Measurements from ENCODE around the genes PPIB, MTFMT and PDCD7.

DNA sequence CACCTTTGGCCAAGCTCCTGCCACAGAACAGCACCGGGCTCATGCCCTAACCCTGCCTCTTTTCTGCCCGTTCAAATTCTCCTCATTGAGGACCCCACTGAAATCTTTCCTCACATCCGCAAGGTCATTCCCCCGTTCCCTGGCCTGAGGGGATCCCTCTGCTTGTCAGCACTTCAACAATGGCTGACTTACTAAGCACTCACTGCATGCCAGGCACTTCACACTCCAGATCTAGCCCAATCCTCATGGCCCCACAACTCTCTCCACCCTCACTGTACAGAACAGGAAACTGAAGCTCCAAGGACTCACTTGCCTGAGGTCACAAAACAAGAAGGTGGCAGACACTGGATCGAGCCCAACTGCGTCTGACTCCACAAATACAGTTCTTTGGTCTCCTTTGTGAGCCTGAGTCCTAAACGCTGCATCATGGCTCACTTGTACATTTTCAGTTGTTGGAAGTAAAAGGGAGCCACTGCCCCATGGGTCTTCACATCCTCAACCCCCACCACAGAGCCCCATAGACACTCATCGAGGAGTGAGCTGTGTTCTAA is 4.0 kb downstream of the PPIB start:
- PRO-cap = no peak
- RAMPAGE, long total RNA, 3 experiments = no peak in any of the 3 experiments

GRCh38 chr15:64162456-64163637 is at the start of gene PPIB:
Gene PPIB (minus strand): TSS chr15:64163022.
- PRO-cap = bidirectional peak, plus-strand start at chr15:64163397, minus-strand start at chr15:64163019
- RAMPAGE, long total RNA, 3 experiments = start-site peak on the minus strand in 3 of 3 experiments, at chr15:64162971-64163028 at its widest, 408 to 802 reads per replicate

DNA sequence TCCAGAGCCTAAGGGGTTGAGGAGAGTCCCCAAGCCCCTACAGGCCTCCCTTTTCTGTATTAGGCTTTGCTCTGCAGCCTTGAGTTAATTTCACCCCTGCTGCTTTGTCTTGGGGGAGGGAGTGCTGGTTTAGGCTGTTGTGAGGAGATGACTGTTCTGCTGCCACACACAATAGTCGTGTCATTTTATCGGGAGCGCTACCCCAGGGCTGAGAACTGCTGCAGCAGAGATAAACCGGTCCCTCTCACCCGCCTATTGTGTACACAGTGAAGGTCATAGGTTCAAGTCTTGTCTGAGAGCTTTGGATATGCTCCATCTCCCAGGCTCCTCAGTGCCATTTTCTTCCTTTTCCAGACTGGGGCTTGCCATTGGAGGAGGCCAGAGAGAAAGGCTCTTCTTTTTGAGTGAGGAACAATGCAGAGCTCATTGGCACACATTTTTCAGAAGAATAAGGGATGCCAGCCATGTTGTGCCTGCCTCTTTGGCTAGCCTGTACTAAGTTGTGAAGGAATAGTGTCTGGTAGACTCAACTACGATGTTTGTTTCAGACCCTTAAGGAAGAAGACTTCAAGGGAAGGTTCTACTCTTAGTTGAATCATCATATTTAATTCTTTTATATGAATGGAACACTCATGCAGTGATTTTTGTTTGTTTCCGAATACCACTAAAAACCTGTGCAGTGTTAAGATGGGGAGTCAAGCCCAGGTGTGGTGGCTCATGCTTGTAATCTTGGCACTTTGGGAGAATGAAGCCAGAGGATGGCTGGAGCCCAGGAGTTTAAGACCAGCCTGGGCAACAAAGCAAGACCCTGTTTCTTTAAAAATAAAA is 1.6 kb downstream of the ZNF609 start:
- PRO-cap = no peak
- RAMPAGE, long total RNA, 3 experiments = no peak in any of the 3 experiments

GRCh38 chr15:64681619-64682121 is 93.7 kb downstream of the RBPMS2 start:
- PRO-cap = no peak
- RAMPAGE, long total RNA, 3 experiments = no peak in any of the 3 experiments

- PRO-cap = no peak
- RAMPAGE, long total RNA, 3 experiments = no peak in any of the 3 experiments
Measured at GRCh38 chr15:64694680-64695354, 80.6 kb downstream of the RBPMS2 start.

GRCh38 chr15:64755524-64755928 is 19.9 kb downstream of the RBPMS2 start:
- PRO-cap = no peak
- RAMPAGE, long total RNA, 3 experiments = no peak in any of the 3 experiments

DNA sequence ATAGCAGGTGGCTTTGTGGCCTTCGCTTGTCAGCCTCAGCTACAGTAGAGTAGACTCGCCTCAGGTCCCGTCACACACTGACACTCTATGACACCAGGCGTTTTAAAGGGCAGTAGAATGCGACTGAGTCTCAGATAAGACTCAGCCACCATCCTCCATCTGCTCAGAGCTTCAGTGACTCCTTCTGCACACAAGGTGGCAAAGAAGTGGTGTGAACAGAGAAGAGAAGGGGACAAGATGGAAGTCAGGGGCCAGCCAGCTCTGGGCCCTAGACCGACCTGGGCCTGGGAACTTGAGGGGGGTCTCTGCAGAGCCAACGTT is 12.8 kb downstream of the RBPMS2 start:
- PRO-cap = no peak
- RAMPAGE, long total RNA, 3 experiments = no peak in any of the 3 experiments

DNA sequence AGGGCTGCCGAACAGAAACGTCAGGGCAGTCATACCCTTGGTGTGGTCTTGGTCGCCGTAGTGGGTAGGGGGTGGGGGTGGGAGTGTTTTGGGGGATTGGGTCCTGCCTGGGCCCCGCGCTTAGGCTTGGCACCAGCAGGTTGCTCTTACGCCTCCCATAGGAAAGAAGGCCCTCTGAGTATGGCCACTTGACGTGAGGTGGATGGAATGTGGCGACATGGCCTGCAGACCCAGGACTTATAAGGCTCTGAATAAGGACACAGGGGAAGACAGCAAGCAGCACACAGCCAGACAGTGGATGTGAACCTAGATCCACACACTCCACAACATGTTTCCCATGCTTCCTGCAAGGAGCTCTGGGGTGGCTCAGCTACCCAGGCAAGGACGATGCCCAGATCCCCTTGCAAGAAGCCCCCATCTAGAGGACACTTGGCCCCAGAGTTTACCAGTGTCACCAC is 12.4 kb downstream of the RBPMS2 start:
- PRO-cap = unidirectional peak, plus-strand start at position 290 of the sequence
- RAMPAGE, long total RNA, 3 experiments = no peak in any of the 3 experiments

GRCh38 chr15:64774567-64775157 is 727 bp downstream of the RBPMS2 start:
- PRO-cap = no peak
- RAMPAGE, long total RNA, 3 experiments = no peak in any of the 3 experiments

- PRO-cap = bidirectional peak, plus-strand start at chr15:64873260, minus-strand start at chr15:64873131
- RAMPAGE, long total RNA, 3 experiments = no peak in any of the 3 experiments
Measured at GRCh38 chr15:64872969-64873489, 31.3 kb downstream of the PLEKHO2 start.

DNA sequence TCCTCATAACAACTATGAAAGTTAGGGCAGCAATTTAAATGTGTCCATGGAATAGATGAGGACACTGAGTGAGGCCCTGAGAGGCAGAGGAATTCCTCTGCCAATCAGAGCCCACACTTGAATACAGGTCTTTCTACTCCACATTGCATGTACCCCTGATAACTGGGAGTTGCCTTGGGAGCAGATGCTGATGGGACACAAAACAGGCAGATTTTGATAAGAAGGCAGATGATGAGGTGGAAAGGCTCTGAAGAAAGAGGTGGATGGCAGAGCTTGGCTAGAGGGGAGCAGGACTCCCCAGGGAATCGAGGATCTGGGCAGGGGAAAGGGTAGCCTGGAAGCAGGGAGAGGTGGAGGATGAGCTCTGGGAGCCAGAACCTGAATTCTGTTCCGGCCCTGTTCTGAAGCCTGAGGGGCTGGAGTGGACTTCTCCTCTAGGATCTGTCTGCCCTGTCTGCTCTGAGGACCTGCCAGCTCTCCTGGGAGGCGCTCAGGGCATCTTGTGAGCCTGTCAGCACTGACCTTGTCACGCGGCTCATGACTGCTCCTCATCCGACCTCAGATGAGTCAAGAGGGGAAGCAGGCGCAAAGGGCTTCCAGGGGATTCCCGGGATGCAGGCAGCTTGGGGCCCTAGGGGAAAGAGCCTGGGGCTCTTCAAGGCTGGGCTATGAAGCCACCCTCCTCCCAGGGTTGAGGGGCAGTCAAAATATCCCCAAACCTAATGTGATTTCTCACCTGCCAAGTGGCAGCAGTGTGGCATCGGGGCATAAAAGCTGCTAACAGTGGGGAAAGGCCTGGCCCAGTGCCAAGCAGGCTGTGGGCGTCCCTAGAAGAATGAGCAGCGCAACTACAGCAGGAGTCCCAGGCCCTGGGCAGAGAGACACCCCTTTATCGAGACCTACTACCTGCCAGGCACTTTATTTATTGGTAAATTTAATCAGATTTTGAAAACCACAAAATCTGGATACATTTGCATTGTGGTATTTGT is 27.8 kb upstream of the ANKDD1A start:
- PRO-cap = unidirectional peak, minus-strand start at position 443 of the sequence
- RAMPAGE, long total RNA, 3 experiments = no peak in any of the 3 experiments

DNA sequence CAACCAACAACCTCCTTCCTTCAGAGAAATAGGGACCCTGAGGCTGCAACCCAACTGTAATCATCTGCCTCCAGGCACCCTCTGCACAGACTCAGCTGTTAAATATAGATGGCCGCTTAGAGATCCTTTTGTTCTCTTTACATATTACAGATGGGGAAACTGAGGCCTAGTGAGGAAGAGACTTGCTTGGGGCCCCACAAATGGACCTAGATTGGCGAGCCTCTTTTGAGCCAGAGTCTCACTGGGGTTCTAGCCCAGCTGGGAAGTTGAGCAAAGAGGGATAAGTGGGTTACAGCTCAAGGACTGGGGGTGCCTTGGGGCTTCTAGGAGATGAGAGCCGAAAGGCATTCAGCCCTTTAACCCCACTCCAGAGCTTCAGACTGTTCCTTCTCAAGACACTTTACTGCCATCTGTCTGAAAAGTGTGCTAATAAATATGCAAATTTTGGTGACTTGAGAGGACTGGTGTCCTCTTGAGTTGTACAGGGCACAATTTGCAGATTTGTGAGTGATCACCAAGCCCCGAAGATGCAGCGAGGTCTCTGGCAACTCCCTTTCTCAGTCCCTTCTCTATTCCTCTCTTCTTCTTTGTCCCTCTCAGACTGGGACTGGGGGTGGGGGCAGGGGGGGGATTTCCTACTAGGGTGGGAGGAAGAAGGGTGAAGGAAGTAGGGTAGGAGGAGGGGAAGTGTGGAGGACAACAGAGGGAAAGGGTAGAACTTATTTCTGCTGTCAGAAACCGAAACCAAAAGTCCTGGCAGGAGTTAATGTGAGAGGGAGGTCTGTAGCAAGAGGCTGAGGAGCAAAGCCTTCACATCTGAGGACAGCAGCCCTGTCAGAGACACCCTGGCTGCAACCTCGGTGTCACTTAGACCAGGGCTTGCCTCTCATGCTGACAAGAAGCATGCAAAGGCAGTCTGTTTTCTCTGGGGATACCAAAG is 16.3 kb upstream of the ANKDD1A start:
- PRO-cap = no peak
- RAMPAGE, long total RNA, 3 experiments = no peak in any of the 3 experiments

- PRO-cap = bidirectional peak, plus-strand start at chr15:65029708, minus-strand start at chr15:65029639
- RAMPAGE, long total RNA, 3 experiments = start-site peak on the minus strand in 3 of 3 experiments, at chr15:65029587-65029633 at its widest, 52 to 269 reads per replicate
Measured at GRCh38 chr15:65028757-65029803, at the start of gene MTFMT. Gene MTFMT (minus strand): TSS chr15:65029639.

- PRO-cap = no peak
- RAMPAGE, long total RNA, 3 experiments = no peak in any of the 3 experiments
Measured at GRCh38 chr15:65067407-65067630, 472 bp downstream of the RASL12 start.

- PRO-cap = no peak
- RAMPAGE, long total RNA, 3 experiments = no peak in any of the 3 experiments
Measured at GRCh38 chr15:65097933-65098693, 16.9 kb downstream of the UBAP1L start.

DNA sequence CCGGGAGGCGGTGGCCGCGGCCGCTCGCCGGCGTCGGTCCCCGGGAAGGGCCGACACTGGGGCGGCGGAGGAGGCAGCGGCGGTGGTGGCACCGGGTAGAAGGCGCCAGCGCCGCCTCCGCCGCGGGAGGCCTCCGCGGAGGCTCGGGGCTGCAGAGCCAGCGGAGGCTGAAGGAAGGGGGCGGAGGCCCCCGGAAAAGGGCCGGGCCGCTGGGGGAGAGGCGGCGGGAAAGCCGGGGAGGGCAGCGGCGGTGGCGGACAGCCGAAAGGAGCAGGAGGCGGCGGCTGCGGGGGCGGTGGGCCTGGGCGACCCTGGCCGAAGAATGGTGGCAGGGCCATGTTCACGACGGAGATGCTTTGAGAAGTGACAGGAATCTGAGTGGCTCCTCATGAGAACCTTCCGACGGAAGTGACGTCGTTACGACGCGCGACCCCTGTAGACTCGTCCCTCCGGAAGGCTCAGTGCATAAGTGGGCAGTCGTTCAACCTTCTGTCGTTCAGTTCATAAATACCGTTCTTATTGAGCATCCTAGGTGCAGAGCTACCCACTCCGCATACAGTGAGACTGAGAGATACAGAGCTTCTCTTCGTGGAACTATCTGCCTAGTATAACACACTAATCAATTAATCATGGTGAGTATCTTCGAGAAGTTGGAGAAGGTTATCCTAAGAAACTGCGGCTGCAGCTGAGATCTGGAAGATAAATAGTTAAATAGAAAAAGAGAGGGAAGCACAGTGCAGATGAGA is at the start of gene PDCD7:
TSS of gene PDCD7 (minus strand) at position 365 of the 746 bp plus-strand sequence.
- PRO-cap = bidirectional peak, plus-strand start at position 444 of the sequence, minus-strand start at position 358 of the sequence
- RAMPAGE, long total RNA, 3 experiments = no peak in any of the 3 experiments

DNA sequence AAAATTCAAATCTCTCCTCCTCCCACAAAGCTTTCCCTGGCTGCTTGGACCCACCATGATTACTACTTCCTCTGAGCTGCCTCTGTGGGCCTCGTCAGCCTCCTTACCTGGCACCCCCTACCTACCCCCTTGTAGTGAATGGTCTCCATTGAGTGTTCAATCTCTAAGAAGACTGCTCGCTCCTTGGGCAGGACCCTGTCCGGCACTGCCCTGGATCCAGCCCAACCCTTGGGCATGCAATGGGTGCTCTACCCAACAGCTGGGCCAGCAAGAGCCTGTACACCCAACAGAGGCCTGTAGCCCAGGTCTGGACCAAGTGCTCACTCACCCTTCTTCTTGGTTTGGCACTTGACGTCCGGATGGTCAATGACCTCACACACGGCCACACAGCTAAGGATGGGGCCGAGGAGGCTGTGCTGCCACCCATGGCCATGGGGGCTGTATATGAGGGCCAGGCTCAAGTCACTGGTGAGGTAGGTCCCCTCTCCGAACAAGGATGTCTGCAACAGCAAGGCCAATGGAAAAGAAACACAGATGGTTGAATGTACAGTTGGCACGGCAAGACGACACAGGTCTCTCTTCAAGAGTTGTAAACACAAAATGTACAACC is 23.8 kb downstream of the PARP16 start:
- PRO-cap = no peak
- RAMPAGE, long total RNA, 3 experiments = no peak in any of the 3 experiments

DNA sequence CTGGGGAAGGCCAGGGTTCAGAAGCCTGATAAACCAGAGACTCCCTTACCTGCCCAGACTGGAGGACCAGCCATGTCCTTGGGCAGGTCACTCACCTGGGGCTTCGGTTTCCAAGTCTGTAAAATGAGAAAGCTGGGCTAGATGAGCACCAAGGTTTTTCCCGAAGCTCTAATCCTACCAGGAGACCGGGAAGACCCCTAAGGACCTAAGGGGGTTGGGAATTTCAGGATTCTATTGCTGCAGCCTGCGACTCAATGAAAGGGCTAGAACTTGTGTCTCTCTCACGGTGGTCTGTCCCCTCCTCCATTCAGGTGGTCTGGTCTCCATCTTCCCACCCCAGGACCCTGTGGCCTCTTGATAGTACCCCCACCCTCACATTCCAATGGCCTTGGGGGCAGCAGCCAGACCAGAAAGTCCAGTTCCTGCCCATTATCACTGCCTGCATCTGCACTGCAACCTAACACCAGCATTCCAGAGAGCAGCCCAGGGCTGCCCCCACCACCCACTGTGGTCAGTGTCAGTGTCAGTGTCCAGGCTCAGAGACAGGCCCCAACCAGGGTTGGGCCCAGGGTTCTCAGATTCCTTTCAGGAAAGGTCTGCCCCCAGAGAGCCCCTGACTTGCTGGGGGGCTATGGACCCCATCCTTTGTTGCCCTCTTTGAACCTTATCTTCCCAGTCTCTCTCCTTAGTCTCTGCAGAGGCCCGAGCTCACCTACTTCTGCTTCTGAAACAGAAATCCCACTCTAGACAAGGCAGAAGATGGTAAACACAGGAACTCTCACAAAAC is 12.6 kb downstream of the IGDCC3 start:
- PRO-cap = no peak
- RAMPAGE, long total RNA, 3 experiments = no peak in any of the 3 experiments

GRCh38 chr15:65384758-65385365 is 7.1 kb upstream of the IGDCC3 start:
- PRO-cap = no peak
- RAMPAGE, long total RNA, 3 experiments = no peak in any of the 3 experiments

DNA sequence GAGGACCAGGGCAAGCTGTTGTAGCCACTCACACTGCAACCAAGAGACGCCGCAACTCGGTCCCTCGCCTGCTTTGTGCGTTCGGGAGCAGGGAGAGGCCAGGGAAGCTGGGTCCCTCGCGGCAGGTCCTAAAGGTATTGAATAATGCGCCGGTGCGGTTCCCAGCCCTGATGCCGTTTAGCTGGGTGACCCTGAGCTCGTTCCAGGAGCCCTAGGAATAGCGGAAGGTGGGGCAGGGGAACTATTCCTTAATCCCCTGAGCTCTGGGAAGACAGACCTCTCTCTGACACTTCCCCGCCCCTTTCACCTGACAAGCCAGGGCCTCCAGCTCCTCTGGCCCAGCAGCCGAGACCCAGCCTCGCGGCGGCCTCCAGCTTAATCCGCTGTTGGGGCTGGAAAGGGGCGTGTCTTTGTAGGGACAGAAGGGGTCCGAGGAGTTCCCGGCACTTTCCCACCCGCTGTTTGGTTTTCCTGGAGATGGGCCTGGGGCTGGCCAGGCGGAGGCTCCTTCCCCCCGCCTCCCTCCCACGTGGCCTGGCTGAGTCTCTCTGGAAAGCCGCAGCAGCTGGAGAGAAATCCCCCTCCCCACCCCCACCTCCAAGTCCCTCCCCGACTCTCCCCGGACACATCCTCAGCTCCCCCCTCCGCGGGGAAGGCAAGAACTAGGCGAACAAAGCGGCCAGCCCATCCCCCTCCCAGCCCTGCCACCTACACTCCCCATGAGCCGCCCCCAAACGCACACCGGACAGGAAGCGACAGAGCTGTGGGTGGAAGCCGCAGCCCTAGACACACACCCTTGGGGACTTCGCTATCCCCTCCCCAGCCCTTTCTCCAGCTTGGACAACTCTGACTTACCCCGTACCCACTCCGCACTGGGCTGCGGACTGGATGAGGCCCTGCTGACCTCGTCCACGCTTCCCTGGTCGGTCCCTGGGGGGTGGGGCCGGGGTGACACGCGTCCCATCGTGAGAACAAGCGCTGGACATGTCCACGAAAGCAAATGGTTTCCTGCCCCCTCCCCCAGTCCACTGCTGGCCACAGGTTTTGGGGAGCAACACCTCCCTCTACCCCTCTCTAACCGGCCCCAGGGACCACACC is 1.3 kb downstream of the IGDCC4 start:
- PRO-cap = bidirectional peak, plus-strand start at position 739 of the sequence, minus-strand start at position 305 of the sequence; unidirectional peak, minus-strand start at position 890 of the sequence; unidirectional peak, minus-strand start at position 921 of the sequence
- RAMPAGE, long total RNA, 3 experiments = no peak in any of the 3 experiments

Measured in gastrocnemius medialis (tissue), 3 donors.